Epithelial cell of esophagus (primary cell): ENCODE measurements around a stretch of chr6.

DNA sequence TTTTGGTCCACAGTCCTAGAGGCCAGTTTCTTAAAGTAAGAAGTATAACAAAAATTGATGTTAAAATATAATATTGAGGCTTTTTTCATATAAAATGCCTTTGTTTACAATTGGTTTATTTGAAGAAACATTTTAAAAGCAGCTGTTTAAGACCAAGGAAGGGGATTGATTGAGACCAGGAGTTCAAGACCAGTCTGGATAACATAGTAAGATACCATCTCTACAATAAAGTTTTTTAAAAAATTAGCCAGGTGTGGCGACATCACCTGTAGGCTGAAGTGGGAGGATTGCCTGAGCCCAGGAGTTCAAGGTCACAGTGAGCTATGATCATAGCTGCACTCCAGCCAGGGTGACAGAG lies 117.0 kb downstream of the STXBP5 start:
- RRBS: no CpG with 5 or more reads among the region's 1 CpG

DNA sequence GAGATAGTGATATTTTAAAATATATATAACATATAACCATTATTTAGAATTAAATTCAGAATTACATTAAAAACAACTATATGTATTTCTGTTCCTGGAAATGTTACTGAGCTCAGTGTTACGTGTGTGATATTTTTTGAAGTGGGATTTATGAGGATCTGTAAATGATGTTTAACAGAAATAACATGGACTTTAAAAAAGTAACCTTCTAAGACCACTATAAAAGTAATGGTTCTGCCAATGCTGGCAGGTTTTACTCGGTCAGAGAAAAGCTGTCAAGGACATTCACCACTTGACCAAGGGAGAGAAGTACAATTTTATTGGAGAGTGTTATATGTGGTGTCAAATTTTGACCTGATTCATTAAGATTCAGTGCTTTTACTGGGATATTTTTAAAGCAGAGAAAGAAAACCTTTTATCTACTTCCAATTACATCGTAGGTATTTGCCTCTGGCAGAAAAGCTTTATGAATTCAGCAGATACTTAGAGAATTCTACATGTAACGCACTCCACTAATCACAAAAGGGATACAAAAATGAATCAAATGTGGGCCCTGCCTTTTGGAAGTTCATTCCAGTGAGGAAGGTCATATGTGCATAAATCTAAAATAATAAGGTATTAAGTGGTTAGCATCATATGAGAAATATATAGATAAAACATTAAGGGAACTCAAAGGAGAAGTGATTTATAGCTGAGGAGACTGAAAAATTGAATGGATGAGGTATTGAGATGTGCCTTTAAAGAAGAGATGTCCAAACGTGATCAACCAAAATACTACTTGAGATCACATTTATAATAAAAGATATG lies 133.7 kb downstream of the STXBP5 start:
- RRBS: no CpG with 5 or more reads among the region's 5 CpGs

DNA sequence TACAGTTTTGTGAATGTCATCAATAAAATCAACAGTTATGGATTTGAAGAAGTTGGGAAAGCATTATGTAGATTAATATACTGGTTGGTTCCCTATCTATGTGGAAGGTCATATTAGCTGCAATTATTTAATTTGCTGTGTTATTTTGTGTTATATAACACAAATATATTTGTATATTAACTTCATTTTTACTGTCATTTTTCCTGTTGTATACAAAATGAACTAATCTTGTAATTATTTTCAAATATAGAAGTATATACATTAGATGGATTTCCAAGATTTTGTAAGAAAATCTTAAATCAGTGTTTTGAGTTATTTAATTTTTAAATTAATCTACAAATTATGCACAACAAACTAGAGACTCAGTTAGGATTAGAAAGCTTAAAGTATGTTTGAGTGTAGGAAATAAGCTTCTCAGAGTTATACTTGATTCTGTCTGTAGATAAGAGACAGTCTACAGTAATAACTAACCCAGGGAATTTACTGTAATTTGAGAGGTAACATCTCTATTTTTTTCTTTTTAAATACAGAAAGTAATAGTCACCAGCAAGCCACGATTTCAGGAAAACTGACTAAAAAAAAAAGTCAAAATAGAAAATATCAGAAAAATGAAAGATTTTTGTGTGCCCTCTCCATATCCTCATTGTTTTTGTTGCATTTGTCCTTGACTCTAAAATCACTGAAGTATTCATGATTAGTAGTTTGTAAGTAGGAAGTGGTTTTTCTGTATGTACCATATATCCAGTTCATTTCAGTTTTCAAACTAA lies 121.6 kb upstream of the SAMD5 start:
- RRBS: no CpG with 5 or more reads among the region's 1 CpG

- RRBS: no CpG with 5 or more reads among the region's 12 CpGs
Observed at GRCh38 chr6:147558929-147559533, 50.5 kb downstream of the SAMD5 start.

DNA sequence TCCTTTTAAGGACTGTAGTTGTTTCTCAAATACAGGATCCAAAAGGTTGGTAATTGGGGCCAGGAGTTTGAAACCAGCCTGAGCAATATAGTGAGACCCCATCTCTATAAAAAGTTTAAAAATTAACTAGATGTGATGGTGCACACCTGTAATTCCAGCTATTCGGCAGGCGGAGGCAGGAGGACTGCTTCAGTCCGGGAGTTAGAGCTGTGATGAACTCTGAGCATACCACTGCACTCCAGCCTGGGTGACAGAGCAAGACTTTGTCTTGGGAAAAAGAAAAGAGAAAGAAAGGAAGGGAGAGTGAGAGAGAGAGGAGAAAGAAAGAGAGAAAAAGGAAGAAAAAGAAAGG lies 143.2 kb upstream of the SASH1 start:
- RRBS: no CpG with 5 or more reads among the region's 3 CpGs

GRCh38 chr6:148239338-148239770 lies 103.3 kb upstream of the SASH1 start:
- RRBS: no CpG with 5 or more reads among the region's 7 CpGs

- RRBS: no CpG with 5 or more reads among the region's 13 CpGs
Observed at GRCh38 chr6:148426089-148426903, 83.7 kb downstream of the SASH1 start.

DNA sequence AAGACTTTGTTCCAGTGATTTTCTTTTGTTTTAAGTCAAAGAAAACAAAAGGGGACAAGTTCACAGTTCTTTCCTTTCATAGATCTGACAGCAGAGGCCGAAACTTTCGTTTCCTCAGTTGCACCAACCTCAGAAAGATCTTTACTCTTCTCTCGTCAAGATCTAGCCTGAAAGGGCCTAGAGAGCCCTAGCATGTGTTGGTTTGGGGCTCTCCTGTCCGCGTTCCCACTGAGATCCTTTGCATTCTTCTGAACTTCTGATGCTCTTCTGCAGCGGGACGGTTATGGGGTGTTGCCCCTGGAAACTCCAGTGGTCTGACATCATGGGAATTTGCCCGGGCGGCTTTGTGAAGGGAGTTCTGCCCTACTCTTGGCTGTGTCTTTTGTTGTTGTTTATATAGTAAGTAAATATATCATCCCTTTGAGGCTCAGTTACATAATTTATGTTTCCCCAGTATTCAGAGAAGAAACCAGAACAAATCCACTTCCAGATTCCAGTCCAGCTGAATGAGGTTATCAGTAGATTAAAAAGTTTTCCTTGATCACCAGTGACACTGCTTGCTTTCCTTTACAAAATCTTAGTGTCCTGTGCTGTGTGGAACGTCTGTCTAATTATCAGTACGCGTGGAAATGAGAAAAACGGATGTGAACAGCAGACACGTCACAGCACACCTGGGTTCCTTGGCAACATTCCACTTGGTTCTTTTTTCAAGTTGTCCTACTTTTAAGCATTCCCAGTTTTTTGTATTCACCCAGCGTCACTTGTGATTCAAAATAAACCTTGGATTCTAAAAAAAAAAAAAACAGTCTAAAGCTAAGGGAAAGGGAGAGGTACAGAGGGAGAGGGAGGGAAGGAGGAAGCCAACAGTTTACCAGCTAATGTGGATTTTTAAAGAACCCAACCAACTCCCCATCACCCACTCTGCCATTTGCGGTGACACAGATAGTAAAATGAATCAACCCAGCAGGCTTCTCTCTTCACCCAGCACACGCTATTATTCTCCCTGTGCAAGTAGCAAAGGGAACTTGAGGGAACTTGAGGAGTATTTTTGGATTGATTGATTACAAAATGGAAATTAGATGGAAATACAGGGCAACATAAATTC lies 129.4 kb downstream of the SASH1 start:
- RRBS: no CpG with 5 or more reads among the region's 17 CpGs

DNA sequence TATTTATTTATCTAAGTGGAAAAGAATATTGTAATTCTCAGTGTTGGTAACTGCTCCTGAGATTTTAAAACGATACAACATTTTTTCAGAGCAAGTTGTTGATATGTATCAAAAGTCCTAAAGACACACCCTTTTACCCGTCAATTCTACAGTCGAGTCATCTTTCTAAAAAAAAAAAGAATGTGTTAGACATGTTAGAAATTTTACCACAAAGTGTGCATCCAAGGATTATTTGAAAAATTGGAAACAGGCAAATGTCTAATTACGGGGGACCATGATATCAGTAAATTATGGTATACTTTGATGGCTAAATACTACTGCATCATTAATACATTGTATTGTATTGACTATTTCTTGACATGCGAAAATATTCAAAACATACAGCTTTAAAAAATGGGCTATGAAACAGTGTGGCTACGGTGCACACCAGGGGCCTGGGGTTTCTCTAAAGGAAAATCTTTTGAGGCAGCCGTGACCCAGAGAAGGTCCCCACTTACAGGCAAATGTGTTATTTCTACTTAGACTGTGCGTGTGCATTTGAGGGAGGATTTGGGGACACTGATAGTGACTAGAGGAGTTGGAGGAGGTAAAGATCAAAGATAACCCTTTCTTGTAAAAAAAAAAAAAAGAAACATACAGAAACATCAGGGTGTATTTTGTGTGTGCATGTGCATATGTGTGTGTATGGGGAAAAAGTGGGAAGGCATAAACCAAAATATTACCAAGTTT lies 160.7 kb downstream of the SASH1 start:
- RRBS: no CpG with 5 or more reads among the region's 8 CpGs

GRCh38 chr6:148524738-148525420 lies 182.2 kb downstream of the SASH1 start:
- RRBS: no CpG with 5 or more reads among the region's 11 CpGs

DNA sequence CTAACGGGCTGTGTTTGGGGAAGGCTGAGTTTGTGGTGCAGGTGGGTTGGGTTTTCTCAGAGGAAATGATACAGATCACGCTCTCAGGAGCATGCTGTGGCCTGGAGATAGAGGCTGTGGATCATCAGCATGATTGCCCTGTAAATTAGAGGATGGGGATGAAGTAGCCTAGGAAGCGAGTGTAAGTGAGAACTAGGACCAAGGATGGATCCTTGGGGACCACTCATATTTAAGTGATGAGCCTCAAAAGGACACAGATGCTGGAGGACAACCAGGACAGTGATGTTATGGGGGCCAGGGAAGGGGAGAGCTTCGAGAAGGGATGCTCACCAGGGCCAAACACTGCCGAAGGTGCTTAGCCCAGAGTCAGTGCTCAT lies 51.5 kb downstream of the UST start:
- RRBS: no CpG with 5 or more reads among the region's 5 CpGs

DNA sequence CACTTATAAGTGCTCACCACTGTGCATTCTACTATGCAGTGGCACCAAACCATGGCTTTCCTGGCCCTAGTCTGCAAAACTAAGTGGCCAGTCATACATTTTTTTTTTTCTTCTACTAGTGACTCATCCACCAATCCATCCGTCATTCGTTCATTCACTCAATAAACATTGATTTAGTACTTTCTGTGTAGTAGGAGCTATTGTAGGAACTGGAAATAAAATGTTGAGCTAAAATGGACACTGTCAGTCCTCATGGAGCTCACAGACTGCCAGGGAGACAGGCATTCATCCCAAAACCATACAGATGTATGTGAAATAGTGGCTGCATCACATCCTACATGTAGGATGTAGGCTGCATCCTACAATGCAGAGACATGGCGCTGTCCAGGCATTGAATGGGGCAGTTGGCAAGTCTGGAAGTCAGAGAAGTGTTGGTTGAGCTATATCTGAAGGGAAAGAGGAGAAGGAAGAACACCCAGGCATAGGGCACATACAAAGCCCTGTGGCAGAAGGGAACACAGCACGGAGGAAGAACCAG lies 224.4 kb downstream of the UST start:
- RRBS: no CpG with 5 or more reads among the region's 4 CpGs

GRCh38 chr6:149031815-149032347 lies 285.1 kb downstream of the UST start:
- RRBS: no CpG with 5 or more reads among the region's 15 CpGs

GRCh38 chr6:149132241-149132907 lies 185.1 kb upstream of the TAB2 start:
- RRBS: no CpG with 5 or more reads among the region's 6 CpGs

- RRBS: no CpG with 5 or more reads among the region's 4 CpGs
Observed at GRCh38 chr6:149337583-149338713, 20.4 kb downstream of the TAB2 start.

DNA sequence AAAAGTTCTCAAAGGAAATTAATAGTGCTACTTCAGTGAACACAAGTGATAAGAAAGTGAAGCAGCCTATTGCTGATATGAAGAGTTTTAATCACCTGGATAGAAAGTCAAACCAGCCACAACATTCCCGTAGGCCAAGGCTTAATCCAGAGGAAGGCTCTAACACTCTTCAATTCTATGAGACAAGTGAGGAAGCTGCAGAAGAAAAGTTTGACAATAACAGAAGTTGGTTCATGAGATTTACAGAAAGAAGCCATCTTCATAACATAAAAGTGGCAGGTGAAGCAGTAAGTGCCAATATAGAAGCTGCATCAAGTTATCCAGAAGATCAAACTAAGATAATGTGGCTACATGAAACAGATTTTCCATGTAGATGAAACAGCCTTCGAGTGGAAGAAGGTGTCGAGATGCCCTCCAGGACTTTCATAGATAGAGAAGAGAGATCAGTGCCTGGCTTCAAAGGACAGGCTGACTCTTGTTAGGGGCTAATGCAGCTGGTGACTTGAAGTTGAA lies 16.0 kb downstream of the SUMO4 start:
- RRBS: no CpG with 5 or more reads among the region's 3 CpGs

GRCh38 chr6:149689870-149690321 lies 28.0 kb downstream of the LATS1 start:
- RRBS: no CpG with 5 or more reads among the region's 7 CpGs

- RRBS: 2% methylated on average over 20 of the region's 39 CpGs
Observed at GRCh38 chr6:149717094-149717951, 578 bp downstream of the LATS1 start.

- RRBS: no CpG with 5 or more reads among the region's 3 CpGs
Observed at GRCh38 chr6:149810372-149811491, 53.4 kb downstream of the LRP11 start.

DNA sequence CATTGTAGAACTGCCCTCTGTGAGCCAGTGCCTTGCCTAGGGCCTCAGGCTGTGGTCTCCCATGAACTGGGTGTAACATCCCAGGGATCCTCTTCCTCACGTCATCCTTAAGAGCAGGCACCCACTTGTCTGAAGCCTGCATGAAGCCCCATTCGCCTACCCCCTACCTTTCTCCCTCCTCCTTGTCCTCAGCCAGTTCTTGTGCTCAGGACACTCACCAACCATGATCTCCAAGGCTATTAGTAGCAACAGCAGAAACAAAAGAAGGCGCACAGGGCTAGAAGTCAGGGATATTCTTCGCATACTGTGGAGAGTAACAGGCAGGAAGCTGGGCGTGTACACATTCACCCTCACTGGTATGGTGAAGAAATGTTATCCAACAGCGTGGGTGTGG lies 7.3 kb downstream of the RAET1E start:
- RRBS: no CpG with 5 or more reads among the region's 6 CpGs